ENCODE results near the genes OR52I1, OR52A1, OR51B4, OR51M1, OR51I1, OR56A5, OR2D2 and OR10A3.

DNA sequence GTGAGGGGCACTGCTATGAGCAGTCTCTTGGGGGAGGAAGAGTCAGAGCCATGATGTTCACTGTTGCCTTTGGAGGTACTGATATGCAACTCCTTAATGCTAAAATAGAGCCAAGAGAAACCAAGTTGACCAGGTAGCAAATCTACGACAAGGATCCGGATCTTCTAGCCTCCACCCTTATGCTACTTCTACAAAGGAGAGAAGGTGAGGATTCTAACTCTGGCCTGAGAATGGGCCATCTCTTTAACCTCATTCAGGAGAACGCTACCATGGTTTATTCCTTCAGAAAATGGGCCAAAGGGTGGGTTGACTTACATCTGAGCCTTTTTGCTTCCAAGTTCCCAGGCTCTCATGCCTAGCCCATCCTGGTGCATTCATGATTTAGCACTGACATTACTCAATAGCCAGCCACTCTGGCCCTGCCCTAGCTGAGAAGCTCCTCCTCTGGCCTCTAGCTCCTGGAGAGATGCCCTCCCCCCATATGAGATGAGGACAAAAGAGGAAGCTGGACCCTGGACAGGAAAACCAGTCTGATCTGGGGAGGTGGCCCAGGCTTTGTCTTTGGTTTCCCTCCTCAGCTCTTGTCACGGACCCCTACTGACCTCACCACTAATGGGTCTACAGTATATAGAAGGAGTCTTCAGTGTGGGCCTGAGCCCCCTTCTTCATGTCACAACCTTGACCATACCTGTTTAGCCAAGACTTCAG lies 3.1 kb downstream of the RHOG start:
- RRBS, result no CpG with 5 or more reads among the region's 4 CpGs

DNA sequence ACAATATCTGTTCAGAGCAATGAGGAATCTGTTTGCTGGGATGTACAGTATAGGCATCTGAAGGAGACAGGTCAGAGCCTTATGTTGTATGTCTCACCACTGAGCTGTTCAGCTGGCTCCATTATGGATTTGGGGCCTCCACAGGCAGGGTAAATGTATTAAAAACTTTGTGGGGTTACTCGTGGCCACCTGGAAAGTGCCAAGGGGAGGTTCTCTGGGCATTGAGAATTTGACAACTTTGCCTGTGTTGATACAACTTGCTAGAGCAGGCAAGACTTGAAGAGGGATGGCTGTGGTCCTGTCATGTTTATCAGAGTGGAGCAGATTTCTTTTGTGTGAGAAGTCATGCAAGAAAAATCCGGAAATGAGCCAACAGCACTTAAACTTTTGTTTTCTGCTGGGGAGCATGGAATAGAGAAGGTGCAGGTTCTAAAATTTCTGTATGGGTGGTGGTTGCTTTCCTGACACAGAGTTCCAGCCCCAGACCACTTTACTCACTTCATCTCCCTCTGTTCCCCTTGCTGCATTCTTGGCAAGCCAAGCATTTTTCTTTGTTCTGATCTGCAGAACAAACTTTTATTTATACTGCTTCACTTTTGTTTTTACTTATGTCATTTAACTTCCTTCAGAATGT lies 10.3 kb downstream of the STIM1 start:
- RRBS, result no CpG with 5 or more reads among the region's 2 CpGs

- RRBS, result no CpG with 5 or more reads among the region's 8 CpGs
Measured at GRCh38 chr11:3869126-3869703, 13.8 kb downstream of the STIM1 start.

- RRBS, result no CpG with 5 or more reads among the region's 1 CpG
Measured at GRCh38 chr11:3903004-3903893, 47.8 kb downstream of the STIM1 start.

GRCh38 chr11:3947031-3947508 lies 91.6 kb downstream of the STIM1 start:
- RRBS, result no CpG with 5 or more reads among the region's 1 CpG

DNA sequence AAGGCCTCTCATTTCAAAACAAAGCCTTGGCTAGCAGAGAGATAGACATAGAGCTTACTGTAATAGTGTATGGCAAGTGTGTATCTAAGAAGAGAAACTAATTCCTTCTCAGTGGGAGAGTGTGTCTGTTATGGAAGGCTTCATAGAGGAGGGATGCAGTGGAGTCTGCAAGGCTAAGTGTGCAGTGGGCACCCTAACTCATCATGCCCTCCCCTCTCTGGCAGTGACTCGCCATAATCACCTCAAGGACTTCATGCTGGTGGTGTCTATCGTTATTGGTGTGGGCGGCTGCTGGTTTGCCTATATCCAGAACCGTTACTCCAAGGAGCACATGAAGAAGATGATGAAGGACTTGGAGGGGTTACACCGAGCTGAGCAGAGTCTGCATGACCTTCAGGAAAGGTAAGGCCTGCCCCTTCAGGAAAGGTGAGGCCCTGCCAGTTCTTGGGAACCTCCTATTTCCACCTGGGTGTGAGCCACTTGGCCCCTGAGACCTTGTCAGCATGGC lies 24.7 kb upstream of the RRM1 start:
- RRBS, result no CpG with 5 or more reads among the region's 5 CpGs

GRCh38 chr11:4593619-4594127 lies at the start of gene OR52I1:
Gene OR52I1, plus strand, starts transcription at chr11:4594039.
- RRBS, result no CpG with 5 or more reads among the region's 2 CpGs

DNA sequence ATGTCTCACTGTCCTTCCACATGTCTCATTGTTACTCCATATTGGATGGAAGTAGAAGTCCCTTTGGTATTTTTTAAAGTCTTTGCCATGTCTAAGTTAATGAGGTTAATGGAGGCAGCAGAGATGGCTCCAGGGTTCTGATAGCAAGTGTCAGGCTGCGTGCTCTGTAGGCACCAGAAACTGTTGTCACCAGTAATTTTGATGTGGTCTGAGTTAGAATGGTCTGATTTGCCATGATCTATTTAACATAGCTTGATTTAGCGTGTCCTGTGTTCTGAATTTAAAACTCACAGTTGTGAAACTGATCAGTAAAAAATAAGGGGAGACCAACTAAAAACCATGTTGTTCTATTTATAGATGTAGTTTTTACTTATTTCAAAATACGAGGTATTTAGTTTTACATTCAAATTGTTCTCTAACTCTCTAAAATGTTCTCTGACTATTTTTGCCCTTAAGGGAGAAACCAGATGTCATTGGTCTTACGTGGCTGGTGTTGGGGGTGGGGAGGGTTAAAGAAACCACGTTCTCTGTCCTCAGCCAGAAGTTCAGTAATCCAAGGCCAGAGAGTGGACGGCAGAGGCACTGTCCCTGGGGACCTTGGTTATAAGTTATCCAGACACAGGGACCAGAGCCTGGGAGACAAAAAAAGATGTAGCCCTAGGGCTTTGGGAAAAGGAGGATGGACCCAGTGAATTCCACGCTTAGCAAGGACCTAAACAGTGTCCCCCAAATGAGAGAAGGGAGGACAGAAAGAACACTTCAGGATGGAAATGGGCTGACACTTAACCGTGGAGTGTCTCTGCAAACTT lies 849 bp upstream of the OR51E1 start:
- RRBS, result no CpG with 5 or more reads among the region's 8 CpGs

- RRBS, result no CpG with 5 or more reads among the region's 4 CpGs
Measured at GRCh38 chr11:5154498-5155082, at the start of gene OR52A1. Gene OR52A1, minus strand, starts transcription at chr11:5154757.

- RRBS, result no CpG with 5 or more reads among the region's 3 CpGs
Measured at GRCh38 chr11:5301827-5302298, at the start of gene OR51B4. Gene OR51B4, minus strand, starts transcription at chr11:5301946.

DNA sequence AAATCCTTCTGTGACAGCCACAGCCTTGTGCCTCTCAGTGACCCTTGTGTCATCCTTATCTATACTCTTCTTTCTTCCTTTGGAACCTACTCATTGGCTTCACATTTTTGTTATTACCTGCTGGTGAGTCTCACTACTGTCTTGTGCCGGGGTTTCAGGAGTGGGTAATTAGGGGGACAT lies at the start of gene OR51M1:
TSS of gene OR51M1 (plus strand) at position 18 of the 180 bp plus-strand sequence.
- RRBS, result no CpG with 5 or more reads among the region's 1 CpG

GRCh38 chr11:5441439-5441910 lies at the start of gene OR51I1:
Gene OR51I1, minus strand, starts transcription at chr11:5441514.
- RRBS, result no CpG with 5 or more reads among the region's 2 CpGs

DNA sequence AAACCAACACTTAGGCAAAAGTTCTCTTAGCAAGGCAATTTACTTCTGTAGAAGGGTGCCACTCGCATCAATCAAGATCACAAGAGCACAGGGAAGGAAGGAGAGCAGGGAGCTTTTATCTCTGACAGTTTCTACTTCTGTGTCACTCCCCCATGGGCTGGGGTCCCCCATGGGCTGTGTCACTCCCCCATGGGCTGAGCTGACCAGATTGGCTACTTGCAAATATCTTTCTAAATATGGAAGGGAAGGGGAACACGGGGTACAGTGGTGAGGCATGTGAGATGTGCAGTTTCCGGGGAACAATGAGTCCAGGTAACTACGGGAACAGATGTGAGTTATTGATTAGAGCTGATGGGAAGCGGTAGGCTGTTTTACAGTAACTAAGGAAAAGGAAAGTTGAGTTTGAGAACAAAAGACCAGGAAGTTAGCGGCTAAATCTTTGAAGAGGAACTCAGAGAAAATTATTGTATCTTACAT lies 479 bp downstream of the OR52N2 start:
- RRBS, result no CpG with 5 or more reads among the region's 6 CpGs

- RRBS, result no CpG with 5 or more reads among the region's 2 CpGs
Measured at GRCh38 chr11:5968214-5968678, at the start of gene OR56A5. Gene OR56A5, minus strand, starts transcription at chr11:5968494.

- RRBS, result no CpG with 5 or more reads among the region's 4 CpGs
Measured at GRCh38 chr11:6442380-6442810, 1.6 kb upstream of the HPX start.

GRCh38 chr11:6571238-6571567 lies 32.2 kb downstream of the RRP8 start:
- RRBS, result no CpG with 5 or more reads among the region's 24 CpGs

DNA sequence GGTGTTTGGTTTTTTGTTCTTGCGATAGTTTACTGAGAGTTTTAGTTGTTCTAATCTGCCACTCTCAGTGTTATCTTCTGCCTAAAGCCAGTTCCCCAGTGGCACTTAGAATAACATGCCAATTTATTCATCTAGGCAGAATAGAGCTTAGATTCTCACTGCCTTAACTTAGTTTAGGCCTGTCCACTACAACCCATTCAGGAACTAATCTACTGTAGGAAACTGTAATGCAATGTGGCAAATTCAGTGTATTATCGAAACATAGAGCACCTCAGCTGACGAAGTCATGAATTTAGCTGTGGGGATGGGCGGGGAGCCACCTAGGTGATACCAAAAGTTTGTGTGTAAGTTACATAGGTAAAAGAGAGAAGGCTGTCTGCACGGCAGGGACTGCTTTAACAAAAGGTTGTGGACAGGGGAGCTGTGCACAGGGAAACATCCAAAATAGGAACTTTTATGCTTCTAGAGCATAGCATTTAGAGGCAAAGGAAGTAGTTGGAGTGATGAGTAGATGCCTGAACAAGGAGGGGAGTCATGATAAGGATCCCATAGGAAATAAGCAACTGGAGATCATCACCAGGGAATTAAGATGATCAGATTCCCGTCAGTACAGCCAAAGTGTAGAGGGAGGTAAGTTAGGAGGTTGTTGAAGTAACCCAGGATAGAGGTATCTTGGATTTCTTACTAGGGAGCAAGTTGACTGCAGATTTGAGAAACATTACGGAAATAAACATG lies 4.0 kb downstream of the MRPL17 start:
- RRBS, result no CpG with 5 or more reads among the region's 7 CpGs

DNA sequence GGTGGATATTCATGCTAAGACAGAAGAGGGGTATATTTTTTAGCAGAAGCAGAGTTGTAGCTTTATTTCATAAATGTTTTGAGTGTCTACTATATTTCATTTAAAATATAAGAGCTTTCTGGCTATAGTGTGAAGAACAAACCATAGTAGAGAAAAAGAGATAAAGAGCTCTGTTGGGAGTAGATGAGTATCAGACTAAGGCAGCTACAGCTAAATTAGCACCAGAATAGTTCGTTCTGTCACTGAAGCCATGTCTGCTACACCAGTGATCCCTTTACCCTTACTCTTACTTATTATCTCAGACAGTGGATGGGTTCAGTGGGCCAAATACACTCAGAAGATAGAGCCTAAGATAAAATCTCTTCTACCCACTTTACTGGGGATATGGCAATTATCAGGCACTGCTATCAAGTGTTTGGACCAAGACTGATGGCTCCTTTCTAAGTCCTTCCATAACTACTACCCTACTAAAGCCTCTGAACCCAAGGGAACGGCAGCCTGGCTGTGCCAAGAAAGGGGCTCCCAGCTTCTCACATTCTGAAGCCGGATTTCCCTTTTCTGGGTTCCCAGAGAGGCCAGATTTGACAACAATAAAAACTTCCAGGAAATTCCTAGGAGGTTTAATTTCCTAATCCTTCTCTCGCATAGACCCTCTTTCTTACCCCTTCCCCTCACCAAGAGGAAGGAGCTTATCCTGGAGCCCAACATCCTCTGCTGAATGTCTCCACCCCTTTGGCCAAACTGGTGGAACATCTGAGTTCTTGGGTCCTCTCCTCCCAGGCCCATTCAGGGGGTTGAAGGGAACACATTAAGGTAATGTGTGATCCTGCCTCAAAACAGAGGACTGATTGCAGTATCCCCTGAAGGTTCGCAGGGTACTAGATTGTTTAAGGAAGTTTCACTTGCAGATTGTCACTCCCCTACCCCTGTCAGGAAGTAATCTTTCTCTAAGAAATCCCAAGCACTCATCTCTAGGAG lies 2.1 kb downstream of the MRPL17 start:
- RRBS, result no CpG with 5 or more reads among the region's 5 CpGs

- RRBS, result no CpG with 5 or more reads among the region's 3 CpGs
Measured at GRCh38 chr11:6892281-6892883, at the start of gene OR2D2. Gene OR2D2, minus strand, starts transcription at chr11:6892500.

DNA sequence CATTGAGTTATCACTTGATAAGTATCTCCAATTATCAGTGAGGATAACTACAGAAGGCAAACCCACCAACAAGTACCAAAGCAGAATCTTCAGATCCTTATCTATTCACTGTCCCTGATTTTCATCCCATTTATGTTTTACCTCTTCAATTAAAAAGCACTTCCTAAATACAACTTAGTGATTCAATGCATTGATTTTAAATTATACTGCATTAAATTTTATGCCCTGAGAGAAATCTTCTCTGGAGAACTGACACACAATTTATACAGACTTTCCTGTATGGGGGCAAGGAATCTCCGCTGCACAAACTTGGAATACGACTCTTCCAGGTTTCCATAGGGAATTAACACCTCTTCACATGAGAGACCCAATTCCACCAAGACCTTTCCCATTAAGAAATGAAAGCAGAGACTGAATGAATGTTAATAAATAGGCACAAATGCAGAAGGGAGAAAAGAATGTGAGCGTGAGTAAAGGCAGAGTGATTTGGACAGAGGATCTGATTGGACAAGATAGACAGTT lies at the start of gene OR10A3:
TSS of gene OR10A3 (minus strand) at position 117 of the 522 bp plus-strand sequence.
- RRBS, result no CpG with 5 or more reads among the region's 3 CpGs

All from GM12892 (cell line).